Melanocyte of skin (primary cell): ENCODE measurements around a stretch of chr16.

DNA sequence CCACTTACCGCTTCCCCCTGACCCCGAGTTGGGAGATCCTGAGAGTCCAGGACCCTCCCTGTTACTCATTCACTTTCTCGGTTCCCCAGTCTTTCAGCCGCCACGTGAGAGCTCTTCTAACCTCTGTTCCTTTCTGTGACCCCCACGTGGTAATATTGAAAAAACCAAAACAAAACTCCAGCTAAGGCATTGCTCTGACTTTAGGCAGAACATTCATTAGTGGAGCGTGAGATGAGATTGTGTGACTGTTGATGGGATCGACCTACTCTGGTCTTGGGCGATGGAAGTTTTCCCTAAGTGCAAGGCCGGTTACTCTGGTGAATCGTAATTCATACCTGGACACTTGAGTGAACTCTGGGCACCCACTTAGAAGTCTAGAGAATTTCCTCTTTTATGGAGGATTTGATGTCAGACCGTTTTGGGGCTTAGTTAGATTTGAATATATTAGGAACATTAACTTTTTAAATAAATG is 63.4 kb upstream of the CDR2 start:
- CAGE, long polyA plus RNA, 2 experiments: no peak in any of the 2 experiments

GRCh38 chr16:23456445-23456736 is 3.4 kb upstream of the COG7 start:
- CAGE, long polyA plus RNA, 2 experiments: no peak in any of the 2 experiments

- CAGE, long polyA plus RNA, 2 experiments: no peak in any of the 2 experiments
These were observed 16.2 kb downstream of the PLK1 start for GRCh38 chr16:23694644-23695535.

GRCh38 chr16:23710821-23711221 is 2.2 kb downstream of the ERN2 start:
- CAGE, long polyA plus RNA, 2 experiments: no peak in any of the 2 experiments

GRCh38 chr16:23826275-23827016 is 9.3 kb upstream of the PRKCB start:
- CAGE, long polyA plus RNA, 2 experiments: no peak in any of the 2 experiments

DNA sequence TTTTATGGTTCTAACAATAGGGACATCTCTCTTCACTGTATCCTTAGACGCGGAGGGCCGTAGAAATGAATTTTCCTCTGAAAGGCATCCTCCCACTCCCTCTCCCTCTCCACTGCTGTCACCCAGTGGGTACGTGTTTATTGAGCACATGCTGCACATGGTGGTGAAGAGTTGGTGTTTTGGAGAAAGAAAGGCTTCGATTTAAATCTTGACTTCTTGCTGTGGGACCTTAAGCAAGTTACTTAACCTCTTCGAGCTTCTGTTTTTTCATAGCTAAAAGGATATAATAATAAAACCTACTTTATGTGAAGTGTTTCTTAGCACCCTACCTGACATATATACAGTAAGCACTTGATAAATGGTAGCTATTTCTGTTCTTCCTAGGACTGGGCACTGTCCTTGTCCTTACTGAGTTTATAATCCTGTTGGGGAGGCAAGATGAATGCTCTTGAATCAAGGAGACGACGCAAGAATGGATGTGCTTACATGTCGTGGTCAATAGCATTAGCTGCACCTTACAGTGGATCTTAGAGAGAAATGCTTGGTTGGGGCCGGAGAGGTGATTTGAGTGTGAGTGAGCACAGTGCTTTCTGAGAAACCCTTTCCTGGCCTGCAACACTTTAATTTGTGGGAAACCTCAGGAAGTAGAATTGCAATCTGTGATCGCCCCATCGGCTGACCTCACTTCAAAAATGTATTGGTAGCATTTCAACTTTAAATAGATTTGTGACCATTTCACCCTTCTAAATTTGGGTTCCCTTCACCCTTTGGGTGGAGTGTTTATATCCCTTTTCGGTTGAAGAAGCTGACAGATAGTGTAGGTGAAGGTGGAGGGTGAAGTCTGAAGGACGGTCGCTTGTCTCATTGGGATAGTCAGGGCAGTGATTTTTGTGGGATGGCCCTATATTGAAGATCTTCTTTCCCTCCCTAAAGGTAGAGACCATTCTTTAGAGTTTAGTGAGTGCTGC is 13.0 kb downstream of the PRKCB start:
- CAGE, long polyA plus RNA, 2 experiments: no peak in any of the 2 experiments

GRCh38 chr16:24538677-24539480 is 487 bp upstream of the RBBP6 start:
- CAGE, long polyA plus RNA, 2 experiments: no peak in any of the 2 experiments

GRCh38 chr16:24609565-24610738 is 70.6 kb downstream of the RBBP6 start:
- CAGE, long polyA plus RNA, 2 experiments: no peak in any of the 2 experiments

- CAGE, long polyA plus RNA, 2 experiments: no peak in any of the 2 experiments
These were observed 4.5 kb downstream of the TNRC6A start for GRCh38 chr16:24733787-24734422.

DNA sequence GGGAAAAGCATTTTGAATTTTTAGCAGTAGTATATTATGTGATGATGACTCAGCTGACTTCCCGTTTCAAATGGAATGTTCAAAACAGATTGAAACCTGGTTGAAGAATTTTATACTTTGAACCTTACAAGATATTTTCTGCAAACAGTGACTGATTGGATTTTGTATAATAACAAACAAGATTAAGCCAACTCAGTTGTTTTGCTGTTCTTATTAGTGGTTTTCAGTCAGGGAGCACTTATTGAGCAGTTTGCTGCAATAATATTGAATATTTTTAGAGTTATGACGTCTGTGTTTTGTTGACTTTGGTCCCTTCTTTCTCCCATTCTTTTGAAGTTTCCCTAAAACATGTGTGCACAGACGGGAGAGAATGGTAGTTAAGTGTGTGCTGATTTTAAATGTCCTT is 8.1 kb downstream of the TNRC6A start:
- CAGE, long polyA plus RNA, 2 experiments: no peak in any of the 2 experiments

DNA sequence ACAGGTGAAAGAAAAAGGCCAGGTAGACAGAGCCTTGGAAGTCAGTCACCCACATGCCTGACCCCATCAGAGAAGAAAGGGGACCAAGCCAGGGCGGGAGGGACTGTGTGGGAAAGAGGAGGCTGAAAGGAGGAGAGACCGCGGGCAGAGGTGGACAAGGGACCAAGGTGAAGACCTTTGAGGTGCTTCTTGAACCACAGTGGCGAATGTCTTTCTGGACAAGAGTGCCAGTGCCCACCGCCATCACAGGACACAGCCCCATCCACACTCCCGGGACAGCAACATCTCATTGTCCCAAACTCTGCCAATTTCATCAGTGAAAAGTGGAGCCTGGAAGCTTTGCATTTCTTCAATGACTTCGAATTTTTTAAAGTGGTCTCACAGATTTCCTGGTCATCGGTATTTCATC is 16.4 kb downstream of the ARHGAP17 start:
- CAGE, long polyA plus RNA, 2 experiments: no peak in any of the 2 experiments

DNA sequence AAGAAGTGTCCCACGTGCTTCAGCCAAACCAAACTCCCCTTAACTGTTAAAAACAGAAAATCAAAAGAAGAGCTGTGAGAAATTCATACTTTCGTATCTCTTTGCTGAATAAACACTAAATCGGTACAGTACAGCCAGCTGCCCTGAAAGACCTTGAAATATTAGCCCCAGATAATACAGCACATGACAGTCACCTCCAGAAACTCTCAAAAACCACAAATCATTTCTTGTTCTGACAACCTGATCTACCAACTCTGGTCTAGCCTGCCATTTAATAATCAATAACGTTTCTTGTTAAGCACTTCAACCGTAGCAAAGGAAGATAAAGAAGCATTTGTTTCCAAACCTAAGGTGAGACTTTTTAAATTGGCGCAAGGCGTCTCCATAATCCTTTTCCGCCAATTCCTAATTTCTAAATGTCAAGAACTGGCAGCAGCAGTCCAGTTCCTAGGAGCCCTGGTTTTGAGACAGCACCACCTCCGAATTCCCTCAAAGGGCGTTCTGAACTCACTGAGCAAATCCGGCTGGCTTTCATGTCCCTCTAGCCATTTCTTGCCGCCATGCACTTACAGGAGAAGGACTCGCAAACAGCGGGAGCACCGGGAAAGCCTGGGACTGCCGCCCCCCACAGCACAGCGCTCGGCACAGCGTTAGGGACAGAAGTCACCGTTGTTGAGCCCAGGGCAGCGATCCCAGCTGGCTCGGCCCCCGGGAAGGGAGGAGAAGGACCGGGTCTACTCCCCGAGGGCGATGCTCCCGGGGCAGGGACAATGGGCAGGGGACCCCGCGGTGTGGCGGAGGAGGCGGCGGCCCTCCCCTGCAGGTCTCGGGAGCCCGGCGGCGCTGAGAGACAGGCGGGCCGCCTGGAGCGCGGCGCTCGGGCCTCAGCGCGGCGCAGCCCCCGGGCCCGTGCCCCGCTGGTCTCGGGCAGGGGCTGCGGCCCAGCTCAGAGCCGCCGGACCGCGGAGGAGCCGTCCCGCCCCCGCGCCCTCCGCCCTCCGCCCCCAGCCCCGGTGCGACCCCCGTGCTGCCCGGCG is 686 bp downstream of the ARHGAP17 start:
- CAGE, long polyA plus RNA, 2 experiments: no peak in any of the 2 experiments

DNA sequence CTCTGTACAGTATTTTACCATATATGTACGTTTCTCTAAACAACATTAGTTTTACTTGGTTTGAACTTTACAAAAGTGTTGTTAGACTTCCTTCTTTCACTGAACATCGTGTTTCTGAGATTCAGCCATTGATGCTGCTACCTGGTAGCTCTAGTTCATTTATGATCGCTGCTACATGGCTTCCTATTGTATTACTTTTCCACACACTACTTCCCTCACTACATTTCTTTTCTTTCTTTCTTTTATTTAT is 896 bp upstream of the LCMT1 start:
- CAGE, long polyA plus RNA, 2 experiments: no peak in any of the 2 experiments

DNA sequence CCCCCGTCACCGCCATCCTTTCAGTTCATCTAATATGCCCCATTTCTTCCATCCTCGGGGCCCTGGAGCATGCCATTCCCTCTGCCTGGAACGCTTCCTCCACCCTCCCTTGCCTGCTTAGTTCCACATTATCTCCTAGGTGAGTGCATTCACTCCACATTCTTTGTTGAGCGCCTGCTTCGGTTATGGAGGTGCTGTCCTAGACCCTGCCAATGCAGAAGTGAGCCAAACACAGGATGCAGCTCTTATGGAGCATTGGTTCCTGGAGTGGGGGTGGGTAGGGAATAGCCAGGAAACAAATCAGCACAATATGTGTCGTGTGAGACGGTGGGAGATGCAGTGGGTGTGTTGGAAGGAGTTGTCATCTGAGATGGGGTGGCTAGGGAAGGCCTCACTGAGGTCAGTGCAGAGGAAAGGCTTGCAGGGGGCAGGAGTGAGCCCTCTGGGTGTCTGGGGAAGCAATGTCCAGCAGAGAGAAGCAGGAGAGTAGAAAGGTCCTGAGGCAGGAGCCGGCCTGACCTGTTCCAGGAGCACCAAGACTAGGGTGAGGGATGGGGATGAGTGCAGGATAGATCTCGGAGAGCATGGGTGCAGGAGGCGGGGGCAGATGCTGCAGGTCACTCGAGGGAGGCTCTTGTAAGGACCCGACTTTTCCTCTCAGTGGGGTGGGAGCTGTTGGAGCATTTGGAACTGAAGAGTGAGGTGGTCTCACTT is 6.9 kb downstream of the LCMT1 start:
- CAGE, long polyA plus RNA, 2 experiments: no peak in any of the 2 experiments

- CAGE, long polyA plus RNA, 2 experiments: no peak in any of the 2 experiments
These were observed 30.4 kb downstream of the NSMCE1 start for GRCh38 chr16:27238026-27238669.

DNA sequence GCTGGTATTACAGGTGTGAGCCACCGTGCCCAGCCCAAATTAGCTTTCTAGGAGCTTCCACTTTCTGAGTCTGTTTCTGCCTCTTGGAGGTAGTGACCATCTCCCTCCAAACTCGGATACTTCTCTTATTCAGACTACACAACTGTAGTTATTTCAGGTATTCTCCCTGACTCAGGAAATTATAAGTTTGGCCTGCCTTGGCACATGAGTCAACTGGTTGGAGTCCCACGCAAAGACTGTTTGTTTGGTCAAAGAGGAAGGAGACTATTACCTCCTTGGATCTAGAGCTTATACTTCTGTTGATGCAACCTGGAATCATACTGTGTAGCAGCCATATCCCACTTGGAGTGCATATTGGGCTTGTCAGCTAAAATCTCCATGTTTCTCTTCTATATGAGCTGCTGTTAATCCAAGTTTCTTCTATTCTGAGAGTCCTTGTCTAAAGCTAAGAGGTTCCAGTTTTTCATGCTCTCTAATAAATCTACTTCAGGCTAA is 7.5 kb downstream of the IL4R start:
- CAGE, long polyA plus RNA, 2 experiments: no peak in any of the 2 experiments

GRCh38 chr16:27363706-27364320 is 38.2 kb upstream of the IL21R start:
- CAGE, long polyA plus RNA, 2 experiments: no peak in any of the 2 experiments

GRCh38 chr16:27365268-27366093 is 36.5 kb upstream of the IL21R start:
- CAGE, long polyA plus RNA, 2 experiments: no peak in any of the 2 experiments

GRCh38 chr16:27383937-27384271 is 18.1 kb upstream of the IL21R start:
- CAGE, long polyA plus RNA, 2 experiments: no peak in any of the 2 experiments

DNA sequence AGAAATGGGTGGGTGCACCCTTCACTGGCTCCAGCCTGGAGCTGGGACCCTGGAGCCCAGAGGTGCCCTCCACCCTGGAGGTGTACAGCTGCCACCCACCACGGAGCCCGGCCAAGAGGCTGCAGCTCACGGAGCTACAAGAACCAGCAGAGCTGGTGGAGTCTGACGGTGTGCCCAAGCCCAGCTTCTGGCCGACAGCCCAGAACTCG is 46.5 kb downstream of the IL21R start:
- CAGE, long polyA plus RNA, 2 experiments: no peak in any of the 2 experiments